HT1080 (cell line): ENCODE data around the genes NRIP2 and TEX52.

GRCh38 chr12:1488705-1489569 lies 105.4 kb downstream of the FBXL14 start:
RAMPAGE:
- cytosol, long total RNA: no peak
- long total RNA: no peak
- nucleus, long total RNA: no peak

RAMPAGE:
- cytosol, long total RNA: no peak
- long total RNA: no peak
- nucleus, long total RNA: no peak
Observed at GRCh38 chr12:1632498-1633090, 3.6 kb downstream of the WNT5B start.

DNA sequence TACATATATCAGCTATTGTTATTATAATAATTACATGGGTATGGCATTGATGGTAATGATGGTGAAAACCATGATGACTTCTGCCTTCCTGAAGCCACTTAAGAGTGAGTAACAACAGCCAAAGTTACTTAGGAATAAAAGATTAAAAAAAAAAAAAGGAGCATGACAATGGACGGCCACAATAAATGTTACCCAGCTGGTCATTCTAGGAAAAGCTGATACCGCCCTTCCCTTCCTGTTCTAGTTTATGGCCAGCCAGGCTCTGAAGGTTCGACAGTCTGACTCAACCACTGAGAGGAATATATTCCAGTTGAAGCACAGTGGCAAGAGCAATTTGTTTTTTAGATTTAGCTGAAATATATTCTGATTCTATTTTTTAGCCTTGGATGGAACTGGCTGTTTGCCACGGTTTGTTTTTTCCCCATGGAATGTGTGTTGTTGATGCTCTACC lies 9.8 kb upstream of the ADIPOR2 start:
RAMPAGE:
- cytosol, long total RNA: no peak
- long total RNA: no peak
- nucleus, long total RNA: no peak

DNA sequence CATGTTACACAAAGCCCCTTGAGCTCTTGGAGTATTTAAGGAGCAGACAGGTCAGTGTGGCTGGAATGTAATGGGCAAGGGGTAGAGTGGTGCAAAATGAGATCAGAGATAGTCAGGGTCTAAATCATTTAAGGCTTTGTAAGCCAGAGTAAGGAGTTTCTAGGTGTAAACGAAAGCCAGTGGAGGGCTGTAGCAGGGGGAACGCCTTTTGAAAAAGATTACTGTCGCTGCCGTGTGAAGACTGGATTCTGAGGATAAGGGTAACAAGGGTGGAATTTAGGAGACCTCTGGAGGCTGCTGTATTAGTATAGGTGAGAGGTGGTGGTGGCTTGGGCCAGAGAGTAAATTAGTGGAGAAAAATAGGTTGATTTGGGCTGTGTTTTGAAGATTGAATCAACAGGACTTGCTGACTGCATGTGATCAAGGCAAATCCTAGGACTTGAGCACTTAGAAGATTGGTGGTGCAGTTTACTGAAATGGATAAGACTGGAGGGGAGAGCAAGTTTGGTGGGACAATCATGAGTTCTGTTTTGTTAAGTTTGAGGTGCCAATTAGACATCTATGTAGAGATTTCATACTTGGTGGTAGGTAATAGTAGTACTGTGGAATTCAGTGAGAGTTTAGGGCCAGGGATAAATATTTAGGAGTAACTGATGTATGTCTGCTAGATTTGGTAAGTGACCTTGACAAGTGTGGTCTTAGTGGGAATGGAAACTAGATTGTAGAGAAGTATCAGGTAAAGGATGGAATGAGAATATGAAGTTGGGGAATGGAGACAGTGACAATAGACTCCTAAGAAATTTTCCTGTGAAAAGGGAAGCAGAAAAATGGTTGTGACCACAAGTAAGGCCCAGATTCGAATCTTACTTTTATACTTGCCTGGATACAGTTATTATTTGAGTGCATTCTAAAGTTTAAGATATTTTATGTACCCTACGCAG lies 31.2 kb downstream of the ADIPOR2 start:
RAMPAGE:
- cytosol, long total RNA: no peak
- long total RNA: no peak
- nucleus, long total RNA: no peak

RAMPAGE:
- cytosol, long total RNA: no peak
- long total RNA: no peak
- nucleus, long total RNA: no peak
Observed at GRCh38 chr12:1794354-1794940, 25.9 kb upstream of the LRTM2 start.

GRCh38 chr12:1917521-1918143 lies 820 bp downstream of the CACNA2D4 start:
RAMPAGE:
- cytosol, long total RNA: no peak
- long total RNA: no peak
- nucleus, long total RNA: no peak

GRCh38 chr12:1936228-1937513 lies 18.2 kb upstream of the CACNA2D4 start:
RAMPAGE:
- cytosol, long total RNA: no peak
- long total RNA: no peak
- nucleus, long total RNA: no peak

RAMPAGE:
- cytosol, long total RNA: no peak
- long total RNA: no peak
- nucleus, long total RNA: no peak
Observed at GRCh38 chr12:1972781-1973456, 31.3 kb downstream of the DCP1B start.

RAMPAGE:
- cytosol, long total RNA: no peak
- long total RNA: no peak
- nucleus, long total RNA: no peak
Observed at GRCh38 chr12:2156500-2157216, 103.9 kb downstream of the CACNA1C start.

GRCh38 chr12:2163499-2164438 lies 111.0 kb downstream of the CACNA1C start:
RAMPAGE:
- cytosol, long total RNA: no peak
- long total RNA: no peak
- nucleus, long total RNA: no peak

DNA sequence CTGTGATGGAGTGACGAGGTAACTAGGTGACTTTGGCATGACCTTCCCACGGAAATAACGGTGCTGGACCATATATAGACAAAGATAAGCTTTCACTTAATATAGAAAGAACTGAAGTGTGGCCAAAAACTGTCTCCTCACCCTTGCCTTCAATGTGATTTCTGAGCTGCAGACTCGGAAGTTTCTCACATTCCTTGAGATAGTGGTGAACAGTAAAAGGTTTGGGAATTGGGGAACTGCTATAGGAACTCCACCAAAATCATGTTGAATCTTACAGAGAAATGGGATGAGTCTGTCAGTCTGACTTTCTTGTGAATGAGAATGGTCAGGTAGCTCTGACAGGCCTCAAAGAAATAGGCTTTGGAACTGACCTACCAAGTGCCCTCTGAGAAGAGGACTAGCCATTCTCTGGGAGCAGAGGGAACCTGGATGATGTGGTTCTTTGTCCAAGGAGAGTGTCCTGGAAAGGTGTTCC lies 185.5 kb downstream of the CACNA1C start:
RAMPAGE:
- cytosol, long total RNA: no peak
- long total RNA: no peak
- nucleus, long total RNA: no peak

RAMPAGE:
- cytosol, long total RNA: no peak
- long total RNA: no peak
- nucleus, long total RNA: no peak
Observed at GRCh38 chr12:2283753-2284275, 231.0 kb downstream of the CACNA1C start.

DNA sequence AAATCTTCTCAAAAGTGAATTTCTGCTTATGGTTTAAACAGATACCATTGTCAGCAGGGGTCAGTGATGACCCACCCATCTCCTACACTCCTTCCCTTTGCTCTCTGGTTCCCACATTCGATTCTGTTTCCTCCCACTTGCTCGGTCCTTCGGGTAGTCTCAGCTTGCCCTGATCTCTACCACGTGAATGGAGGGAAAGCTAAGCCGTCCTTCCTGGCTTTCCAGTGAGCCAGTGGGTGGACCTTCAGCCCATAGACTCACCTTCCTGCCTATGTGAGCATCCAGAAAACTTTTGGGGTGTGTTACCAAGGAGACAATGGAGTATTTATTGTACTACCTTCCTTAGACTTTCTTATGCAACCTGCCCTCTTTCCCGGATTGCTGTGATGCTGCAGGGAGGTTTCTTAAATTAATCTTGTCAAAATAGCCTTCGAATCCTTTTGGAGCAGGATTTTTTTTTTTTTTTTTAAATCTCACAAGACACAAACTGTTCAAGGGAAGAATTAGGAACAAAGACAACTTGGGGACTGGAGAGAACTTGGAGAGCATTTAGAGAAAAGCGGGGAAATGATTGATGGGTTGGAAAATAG lies 306.4 kb downstream of the CACNA1C start:
RAMPAGE:
- cytosol, long total RNA: no peak
- long total RNA: no peak
- nucleus, long total RNA: no peak

DNA sequence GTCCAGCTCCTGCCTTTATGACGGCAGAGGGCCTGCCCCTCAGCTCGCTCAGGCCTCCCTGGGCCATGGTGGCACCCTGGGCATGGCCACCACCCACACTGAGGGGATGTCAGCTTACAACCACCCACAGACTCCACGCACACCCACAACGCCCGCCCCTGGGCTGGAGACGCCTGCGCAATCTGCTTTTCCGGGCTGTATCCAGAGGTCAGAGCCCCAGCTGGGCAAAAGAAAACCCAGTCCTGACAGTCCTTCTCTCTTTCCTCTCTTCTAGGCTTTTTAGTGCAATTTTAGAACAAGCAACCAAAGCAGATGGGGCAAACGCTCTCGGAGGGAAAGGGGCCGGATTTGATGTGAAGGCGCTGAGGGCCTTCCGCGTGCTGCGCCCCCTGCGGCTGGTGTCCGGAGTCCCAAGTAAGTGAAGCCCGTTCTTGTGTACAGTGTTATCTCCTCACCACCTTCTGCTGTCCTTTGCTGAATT lies 337.4 kb upstream of the FKBP4 start:
RAMPAGE:
- cytosol, long total RNA: no peak
- long total RNA: no peak
- nucleus, long total RNA: no peak

RAMPAGE:
- cytosol, long total RNA: no peak
- long total RNA: no peak
- nucleus, long total RNA: no peak
Observed at GRCh38 chr12:2539768-2540376, 254.9 kb upstream of the FKBP4 start.

GRCh38 chr12:2621493-2621811 lies 173.3 kb upstream of the FKBP4 start:
RAMPAGE:
- cytosol, long total RNA: no peak
- long total RNA: no peak
- nucleus, long total RNA: no peak

RAMPAGE:
- cytosol, long total RNA: no peak
- long total RNA: no peak
- nucleus, long total RNA: no peak
Observed at GRCh38 chr12:2834487-2835484, at the start of gene NRIP2. Gene NRIP2 (minus strand): TSS chr12:2835035.

DNA sequence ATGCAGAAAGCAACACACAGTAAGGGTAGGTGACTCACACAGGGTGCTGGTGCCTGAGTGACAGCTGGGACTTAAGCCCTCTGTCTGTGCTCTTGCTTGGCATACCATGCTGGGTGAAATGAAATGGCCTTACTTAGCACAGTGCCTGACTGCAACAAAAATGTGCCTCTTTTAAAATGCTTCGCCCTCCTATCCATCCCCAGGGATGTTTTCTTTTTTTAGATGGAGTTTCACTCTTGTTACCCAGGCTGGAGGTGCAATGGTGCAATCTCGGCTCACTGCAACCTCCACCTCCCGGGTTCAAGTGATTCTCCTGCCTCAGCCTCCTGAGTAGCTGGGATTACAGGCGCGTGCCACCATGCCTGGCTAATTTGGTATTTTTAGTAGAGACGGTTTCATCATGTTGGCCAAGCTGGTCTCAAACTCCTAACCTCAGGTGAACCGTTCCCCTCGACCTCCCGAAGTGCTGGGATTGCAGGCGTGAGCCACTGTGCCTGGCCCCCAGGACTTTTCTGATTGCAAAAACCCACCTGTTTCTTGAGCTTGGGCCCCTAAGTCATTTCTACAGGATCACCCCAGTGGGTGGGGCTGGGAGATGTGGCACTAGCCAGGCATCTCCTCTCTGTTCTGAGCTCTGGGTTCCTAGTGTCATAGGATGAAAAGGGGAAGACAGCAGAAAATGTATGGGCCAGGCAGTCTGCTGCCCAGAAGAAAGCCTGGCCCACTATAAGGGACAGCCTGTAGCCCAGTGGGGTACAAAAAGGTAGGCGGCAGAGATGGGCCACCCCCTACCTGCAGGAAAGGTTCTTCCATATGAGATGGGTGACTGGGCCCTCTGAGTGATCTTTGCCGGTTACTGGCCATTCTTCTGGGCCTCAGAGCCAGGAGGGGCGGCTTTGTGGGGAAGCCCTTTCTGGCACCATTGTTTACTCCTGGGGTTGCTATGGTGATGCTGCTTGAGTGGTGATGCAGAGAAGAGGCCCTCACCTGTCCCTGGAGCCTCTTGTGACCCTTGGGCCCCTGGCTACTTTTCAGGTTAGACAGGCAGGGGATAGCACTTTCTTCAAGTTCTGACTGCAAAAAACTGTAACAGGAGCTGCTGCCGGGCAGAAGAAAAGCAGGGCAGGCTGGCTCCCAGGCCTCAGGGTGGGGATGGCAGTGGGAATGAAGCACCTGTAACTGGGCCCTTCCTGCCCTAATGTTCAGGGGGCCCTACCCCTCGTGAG lies at the start of gene TEX52:
TSS of gene TEX52 (minus strand) at position 877 of the 1,226 bp plus-strand sequence.
RAMPAGE:
- cytosol, long total RNA: no peak
- long total RNA: no peak
- nucleus, long total RNA: no peak

GRCh38 chr12:3046303-3046626 lies 30.9 kb upstream of the TSPAN9 start:
RAMPAGE:
- cytosol, long total RNA: no peak
- long total RNA: no peak
- nucleus, long total RNA: no peak

GRCh38 chr12:3168699-3169262 lies 91.6 kb downstream of the TSPAN9 start:
RAMPAGE:
- cytosol, long total RNA: no peak
- long total RNA: no peak
- nucleus, long total RNA: no peak